Choroid plexus epithelial cell (primary cell): ENCODE results near the genes C16orf54 and KIF22.

DNA sequence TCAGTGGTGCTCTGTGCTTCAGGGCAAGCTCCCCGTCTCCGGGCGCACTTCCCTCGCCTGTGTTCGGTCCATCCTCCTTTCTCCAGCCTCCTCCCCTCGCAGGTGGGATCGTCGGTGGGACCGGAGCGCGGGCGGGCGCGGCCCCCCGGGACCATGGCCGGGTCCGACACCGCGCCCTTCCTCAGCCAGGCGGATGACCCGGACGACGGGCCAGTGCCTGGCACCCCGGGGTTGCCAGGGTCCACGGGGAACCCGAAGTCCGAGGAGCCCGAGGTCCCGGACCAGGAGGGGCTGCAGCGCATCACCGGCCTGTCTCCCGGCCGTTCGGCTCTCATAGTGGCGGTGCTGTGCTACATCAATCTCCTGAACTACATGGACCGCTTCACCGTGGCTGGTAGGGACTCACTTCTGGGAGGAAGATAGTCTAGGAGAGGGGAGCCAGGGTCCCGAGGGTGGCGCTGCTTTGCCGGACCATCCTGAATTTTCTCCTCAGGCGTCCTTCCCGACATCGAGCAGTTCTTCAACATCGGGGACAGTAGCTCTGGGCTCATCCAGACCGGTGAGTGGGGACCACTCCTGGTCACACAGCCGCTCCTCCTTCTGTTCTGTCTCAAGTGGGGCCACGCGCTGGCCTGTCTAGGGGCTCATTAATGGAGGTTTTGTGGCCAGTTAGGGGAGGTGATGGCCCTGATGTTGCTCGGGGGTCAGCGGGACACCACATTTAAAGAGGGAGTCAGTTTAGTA lies 593 bp downstream of the SPNS1 start:
- RRBS: 6% methylated on average over 25 of the region's 50 CpGs

- RRBS: no CpG with 5 or more reads among the region's 14 CpGs
Observed at GRCh38 chr16:29129506-29129894, 144.6 kb downstream of the LAT start.

DNA sequence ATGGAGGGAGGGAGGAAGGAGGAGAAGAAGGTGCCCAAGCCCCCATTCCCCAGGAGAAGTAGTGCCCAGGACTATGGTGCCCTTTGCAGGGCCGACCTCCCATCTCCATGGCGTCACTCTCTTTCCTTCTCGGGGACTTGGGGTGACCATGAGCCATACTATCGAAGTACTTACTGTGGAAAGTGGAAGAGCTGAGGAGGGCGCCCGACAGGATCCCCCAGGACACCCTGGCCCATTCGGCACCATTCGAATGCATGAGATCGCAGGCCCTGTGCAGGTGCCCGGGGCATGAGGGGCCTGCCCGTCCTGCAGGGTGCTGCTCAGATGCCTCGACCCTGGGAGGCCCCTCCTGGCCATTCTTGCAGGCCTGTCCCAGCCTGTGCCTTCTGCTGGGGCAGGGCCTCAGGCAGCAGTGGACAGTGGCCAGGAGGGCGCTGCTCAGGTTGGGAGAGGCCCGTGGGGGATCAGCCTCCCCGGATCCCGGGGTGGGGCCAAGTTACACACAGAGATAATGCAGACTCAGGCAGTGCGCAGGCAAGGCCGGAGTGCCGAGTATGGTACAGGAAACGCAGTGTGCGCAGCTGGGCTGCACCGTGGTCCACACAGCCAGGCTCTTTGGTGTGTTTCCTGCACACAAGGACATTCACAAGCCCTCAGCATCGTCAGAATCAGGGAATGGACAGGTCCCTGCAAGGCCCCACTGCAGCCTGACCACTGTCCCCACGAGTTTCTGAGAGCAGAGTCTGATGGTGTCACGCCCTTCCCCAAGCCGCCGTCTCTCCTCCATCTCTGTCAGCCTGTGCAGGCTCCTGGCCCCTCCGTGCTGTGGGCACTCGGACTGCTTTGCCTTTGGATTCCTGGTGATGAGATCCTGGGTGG lies 147.6 kb downstream of the LAT start:
- RRBS: no CpG with 5 or more reads among the region's 29 CpGs

- RRBS: no CpG with 5 or more reads among the region's 15 CpGs
Observed at GRCh38 chr16:29159825-29160276, 175.0 kb downstream of the LAT start.

DNA sequence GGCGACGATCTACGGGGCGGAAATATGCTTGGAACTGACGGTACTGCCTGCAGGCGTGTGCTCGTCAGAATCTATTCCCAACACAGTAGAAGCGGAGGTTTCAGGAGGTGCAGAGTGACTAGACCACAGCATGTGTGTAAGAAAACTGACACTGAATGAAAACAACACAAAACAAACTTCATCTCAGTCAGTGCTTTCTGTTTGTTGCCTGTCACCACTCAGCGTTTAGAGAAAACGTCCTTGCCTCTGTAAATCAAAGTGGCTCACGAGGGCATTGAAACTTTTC lies 210.3 kb downstream of the LAT start:
- RRBS: no CpG with 5 or more reads among the region's 11 CpGs

GRCh38 chr16:29260616-29261088 lies 145.9 kb downstream of the NPIPB11 start:
- RRBS: no CpG with 5 or more reads among the region's 19 CpGs

- RRBS: no CpG with 5 or more reads among the region's 3 CpGs
Observed at GRCh38 chr16:29273493-29273950, 133.0 kb downstream of the NPIPB11 start.

DNA sequence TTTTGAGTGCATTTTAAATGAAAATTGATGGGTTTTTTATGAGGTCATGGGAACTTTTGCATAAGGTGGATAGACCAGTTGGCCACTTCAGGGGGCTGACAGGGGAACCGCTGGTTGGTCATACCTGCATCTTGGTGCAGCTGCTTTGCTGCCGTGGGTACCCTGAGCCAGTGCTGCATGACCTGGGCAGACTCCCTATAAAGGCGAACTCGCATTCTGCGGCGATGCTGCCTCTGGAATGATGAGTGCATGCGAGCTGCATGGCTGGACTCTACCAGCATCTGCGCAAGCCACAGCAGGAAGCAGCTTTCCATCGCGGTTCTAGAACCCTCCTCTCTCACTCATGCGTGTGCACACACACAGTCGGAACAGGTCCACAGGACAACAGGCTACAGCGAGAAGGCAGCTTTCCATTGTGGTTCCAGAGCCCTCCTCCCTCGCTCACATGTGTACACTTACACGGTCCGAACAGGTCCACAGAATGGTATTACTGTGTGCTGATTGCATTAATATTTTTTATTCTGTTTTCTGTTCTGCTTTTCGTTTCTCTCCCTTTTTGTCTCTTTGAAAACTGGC lies 69.2 kb downstream of the NPIPB11 start:
- RRBS: no CpG with 5 or more reads among the region's 17 CpGs

GRCh38 chr16:29469476-29470078 lies 9.9 kb downstream of the SULT1A4 start:
- RRBS: no CpG with 5 or more reads among the region's 9 CpGs

DNA sequence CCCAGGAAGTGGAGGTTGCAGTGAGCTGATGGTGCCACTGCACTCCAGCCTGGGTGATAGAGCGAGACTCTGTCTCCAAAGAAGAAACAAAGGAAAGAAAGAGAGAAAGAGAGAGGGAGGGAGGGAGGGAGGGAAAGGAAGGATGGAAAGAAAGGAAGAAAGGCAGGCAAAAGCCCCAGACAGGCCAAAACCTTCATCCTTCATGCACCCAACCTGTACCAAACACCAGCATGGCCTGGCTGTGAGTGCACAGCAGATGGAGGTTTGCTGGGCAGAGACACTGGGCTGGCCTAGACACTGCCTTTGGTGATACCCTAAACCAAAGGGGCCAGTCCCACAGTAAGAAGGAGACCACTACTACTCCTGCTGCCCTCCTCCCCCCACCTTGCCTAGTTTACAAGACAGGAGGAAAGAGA lies 18.9 kb downstream of the QPRT start:
- RRBS: no CpG with 5 or more reads among the region's 1 CpG

DNA sequence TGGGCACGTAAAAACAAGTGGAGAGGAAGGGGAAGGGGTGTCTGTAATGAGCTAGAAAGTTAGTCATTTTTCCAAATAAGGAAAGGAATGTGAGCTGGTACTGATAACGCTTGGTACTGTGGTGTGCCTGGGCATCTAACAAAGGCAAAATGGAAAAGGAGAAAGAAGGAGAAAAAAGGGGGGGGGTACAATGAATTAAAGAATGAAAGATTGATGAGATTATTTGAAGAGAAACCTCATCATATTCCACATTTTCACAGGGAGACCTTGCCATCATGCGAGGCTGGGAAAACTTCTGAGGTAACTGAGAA lies 30.9 kb downstream of the QPRT start:
- RRBS: no CpG with 5 or more reads among the region's 3 CpGs

DNA sequence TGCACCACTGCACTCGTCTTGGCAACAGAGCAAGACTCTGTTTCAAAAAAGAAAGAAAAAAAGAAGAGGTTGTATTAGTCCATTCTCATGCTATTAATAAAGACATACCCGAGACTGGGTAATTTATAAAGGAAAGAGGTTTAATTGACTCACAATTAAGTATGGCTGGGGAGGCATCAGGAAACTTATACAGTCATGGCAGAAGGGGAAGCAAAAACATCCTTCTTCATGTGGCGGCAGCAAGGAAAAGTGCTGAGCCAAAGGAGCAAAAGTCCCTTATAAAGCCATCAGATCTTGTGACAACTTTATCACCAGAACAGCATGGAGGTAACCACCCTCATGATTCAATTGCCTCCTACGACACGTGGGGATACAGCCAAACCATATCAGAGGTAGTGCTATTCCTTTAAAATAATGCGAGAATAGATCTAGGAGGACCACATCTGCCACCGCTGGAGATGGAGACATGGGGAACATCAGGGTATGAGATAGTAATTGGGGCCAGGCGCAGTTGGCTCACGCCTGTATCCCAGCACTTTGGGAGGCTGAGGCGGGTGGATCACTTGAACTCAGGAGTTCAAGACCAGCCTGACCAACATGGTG lies 9.0 kb downstream of the C16orf54 start:
- RRBS: no CpG with 5 or more reads among the region's 10 CpGs

DNA sequence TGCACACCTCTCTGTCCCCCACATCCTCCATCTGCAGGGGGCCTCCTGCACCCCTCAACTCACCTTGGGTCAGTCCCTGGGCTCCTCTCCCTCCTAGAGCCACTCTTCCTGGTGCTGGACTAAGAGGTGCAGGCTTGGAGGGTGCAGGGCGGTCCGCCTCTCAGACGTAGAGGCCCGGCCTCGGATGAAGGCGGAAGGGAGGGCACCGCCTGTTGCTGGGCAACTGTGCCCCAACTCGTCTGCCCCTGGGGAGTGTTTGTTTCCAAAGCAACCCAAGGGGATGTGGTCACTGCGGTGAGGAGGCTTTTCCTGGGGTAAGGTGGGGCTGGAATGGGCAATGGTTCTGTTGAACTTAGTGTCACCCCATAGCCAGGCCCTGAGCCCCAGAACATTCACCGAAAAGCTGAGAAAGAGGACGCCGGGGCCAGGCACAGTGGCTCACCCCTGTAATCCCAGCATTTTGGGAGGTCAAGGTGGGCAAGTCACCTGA lies at the start of gene C16orf54:
Gene C16orf54 (minus strand): TSS at position 143 of the 490 bp plus-strand sequence.
- RRBS: no CpG with 5 or more reads among the region's 12 CpGs

DNA sequence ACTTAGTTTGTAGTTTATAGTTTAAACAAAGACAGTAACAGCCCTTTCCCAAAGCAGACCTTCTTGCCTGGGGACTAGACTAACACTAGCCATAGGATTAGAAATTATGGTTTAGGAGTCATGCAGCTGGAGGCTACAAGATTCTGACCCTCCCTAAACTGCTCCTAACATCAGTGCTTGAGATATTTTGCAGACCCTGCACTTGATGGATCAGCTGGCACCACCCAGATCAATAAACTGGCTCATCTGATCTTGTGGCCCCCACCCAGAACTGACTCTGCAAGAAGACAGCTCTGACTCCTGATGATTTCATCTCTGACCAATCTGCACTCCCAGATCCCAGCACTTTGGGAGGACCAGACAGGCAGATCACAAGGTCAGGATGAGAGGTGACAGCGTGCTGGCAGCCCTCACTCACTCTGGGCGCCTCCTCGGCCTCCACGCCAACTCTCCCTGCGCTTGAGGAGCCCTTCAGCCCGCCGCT lies 2.1 kb upstream of the C16orf54 start:
- RRBS: no CpG with 5 or more reads among the region's 7 CpGs

- RRBS: no CpG with 5 or more reads among the region's 9 CpGs
Observed at GRCh38 chr16:29748783-29749211, 3.0 kb upstream of the C16orf54 start.

GRCh38 chr16:29760454-29761070 lies 14.8 kb upstream of the C16orf54 start:
- RRBS: no CpG with 5 or more reads among the region's 9 CpGs

GRCh38 chr16:29789855-29790878 lies at the start of gene KIF22:
KIF22 (plus strand) TSS chr16:29790751.
- RRBS: 1% methylated on average over 12 of the region's 77 CpGs

- RRBS: under 1% methylated on average over 9 of the region's 31 CpGs
Observed at GRCh38 chr16:29790879-29791481, 429 bp downstream of the KIF22 start.

GRCh38 chr16:29814682-29815796 lies 913 bp upstream of the PAGR1 start:
- RRBS: no CpG with 5 or more reads among the region's 42 CpGs

DNA sequence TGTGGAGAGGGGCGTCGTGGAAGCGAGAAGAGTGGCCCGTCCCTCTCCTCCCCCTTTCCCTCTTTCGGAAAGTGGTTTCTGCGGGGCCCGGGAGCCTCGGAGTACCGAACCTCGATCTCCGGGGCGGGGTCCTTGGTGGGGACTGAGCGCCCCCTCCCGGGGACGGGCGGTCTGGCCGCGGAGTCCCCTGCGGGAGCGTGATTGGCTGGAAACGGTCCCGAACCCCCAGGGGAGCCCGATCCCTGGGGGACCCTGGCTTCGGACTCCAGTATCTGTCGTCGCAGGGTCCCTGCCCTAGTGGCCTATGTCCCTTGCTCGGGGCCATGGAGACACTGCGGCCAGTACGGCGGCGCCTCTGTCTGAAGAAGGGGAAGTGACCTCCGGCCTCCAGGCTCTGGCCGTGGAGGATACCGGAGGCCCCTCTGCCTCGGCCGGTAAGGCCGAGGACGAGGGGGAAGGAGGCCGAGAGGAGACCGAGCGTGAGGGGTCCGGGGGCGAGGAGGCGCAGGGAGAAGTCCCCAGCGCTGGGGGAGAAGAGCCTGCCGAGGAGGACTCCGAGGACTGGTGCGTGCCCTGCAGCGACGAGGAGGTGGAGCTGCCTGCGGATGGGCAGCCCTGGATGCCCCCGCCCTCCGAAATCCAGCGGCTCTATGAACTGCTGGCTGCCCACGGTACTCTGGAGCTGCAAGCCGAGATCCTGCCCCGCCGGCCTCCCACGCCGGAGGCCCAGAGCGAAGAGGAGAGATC lies 443 bp downstream of the PAGR1 start:
- RRBS: 3% methylated on average over 15 of the region's 61 CpGs